AG10803 (cell line): ENCODE data around the gene ADAMTS3.

DNA sequence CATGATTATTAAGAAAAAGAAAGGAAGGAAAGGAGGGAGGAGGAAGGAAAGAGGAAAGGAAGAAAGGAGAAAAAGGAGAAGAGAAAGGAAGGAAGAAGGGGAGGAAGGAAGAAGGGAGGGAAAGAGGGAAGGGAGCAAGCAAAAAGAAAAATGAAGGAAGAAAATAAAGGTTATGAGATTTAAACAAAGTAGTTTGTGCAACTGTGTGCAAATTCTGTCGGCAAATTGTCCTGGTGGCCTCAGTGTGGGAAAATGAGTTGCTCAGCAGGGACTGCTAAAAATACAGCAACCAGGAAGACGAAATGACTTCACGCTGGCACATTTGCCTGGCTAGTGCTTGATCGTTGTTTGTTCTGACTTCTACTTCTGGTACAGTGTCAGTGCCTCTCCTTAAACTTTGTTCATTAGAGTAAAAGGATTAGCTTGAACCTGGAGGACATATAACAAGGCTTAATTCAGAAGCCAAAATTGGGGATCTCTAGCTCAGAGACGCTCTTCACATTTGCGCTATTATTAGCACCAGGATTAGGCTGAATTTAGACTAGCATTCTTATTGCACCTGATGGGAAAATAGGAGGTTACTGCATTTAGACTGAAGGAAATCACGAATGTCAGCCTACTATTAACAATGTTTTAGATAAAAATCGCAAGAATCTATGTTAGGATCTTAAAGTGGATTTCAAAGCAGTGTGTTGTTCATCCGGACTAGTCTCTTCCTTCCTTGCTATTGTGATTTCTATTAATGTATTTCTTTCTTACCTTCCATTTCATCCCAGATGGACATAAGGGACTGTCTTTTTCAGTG, 81.3 kb downstream of the DCK start:
- RRBS, result no CpG with 5 or more reads among the region's 9 CpGs

DNA sequence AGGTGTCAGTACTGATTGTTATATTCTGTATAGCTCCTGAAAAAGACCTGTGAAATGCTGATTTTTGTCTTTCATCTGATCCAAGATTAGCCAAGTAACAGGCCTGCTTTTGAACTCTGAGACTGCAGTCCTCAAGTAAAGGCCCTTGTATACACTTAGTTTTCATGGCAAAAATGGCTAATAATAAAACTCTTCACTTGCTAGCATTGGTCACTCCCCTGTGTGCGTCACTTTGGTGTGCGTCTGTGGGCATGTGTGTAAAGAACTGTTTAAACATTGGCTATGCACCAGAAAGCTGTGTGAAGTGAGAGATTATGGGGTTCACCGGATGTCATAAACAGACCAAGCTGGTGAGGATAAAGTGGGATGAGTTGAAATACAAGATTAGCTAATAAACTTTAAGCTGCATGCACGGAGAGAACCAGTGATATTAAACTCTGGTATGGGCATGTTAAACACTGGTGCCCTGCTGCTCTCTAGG, 43.2 kb downstream of the SLC4A4 start:
- RRBS, result no CpG with 5 or more reads among the region's 4 CpGs

DNA sequence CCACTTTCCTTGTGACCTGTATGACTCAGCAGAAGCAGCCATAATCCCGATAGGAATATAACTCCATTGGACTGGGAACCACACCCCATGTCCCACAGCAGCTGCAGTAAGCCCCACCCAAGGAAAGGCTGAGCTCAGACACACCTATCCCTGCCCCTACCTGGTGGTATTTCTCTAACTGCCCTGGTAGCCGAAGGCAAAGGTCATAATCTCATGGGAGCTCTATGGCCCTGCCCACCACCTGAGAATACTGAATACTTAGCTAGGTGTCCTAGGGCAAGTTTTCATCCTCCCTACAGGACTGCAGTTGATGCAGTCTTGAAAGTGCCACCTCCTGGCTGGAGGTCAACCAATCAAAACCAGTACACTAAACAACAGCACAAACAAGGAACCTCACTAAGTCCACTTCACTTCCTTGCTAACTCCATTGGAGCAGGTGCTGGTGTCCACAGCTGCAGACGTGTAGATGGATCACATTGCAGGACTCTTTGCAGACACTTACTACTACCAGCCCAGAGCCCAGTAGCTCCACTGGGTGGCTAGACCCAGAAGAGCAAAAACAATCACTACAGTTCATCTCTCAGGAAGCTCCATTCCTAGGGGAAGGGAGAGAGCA, 169.0 kb downstream of the GC start:
- RRBS, result no CpG with 5 or more reads among the region's 3 CpGs

GRCh38 chr4:71857998-71858416, 74.1 kb upstream of the GC start:
- RRBS, result no CpG with 5 or more reads among the region's 6 CpGs

GRCh38 chr4:72568816-72569067, 279 bp downstream of the ADAMTS3 start:
- RRBS, result no CpG with 5 or more reads among the region's 6 CpGs

DNA sequence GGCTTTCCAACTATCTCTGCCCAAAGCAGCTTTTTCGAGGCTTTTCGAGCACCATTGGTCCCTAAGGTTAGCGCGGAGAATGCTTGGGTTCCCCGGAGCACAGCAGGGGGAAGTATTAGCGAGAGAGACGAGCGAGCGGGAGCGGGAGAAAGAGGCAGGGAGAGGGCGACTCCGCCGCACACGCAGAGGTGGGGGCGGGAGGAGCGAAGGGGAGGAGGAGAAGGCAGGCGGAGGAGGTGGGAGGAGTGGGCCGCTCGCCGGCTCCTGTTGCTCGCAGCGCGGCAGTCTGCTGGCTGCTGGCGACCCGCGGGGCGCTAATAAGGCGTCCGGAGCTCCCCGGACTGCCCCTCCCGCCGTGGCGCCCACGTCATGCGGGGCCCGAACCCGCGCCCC, at the start of gene ADAMTS3:
TSS of gene ADAMTS3 (minus strand) at position 154 of the 393 bp plus-strand sequence.
- RRBS, result 2% methylated on average over 15 of the region's 38 CpGs

- RRBS, result 3% methylated on average over 7 of the region's 35 CpGs
These were observed 747 bp upstream of the ADAMTS3 start for GRCh38 chr4:72569461-72570474.

GRCh38 chr4:73113465-73114081, 44.1 kb upstream of the COX18 start:
- RRBS, result no CpG with 5 or more reads among the region's 6 CpGs

- RRBS, result no CpG with 5 or more reads among the region's 4 CpGs
These were observed 137 bp upstream of the ANKRD17 start for GRCh38 chr4:73258871-73258998.

DNA sequence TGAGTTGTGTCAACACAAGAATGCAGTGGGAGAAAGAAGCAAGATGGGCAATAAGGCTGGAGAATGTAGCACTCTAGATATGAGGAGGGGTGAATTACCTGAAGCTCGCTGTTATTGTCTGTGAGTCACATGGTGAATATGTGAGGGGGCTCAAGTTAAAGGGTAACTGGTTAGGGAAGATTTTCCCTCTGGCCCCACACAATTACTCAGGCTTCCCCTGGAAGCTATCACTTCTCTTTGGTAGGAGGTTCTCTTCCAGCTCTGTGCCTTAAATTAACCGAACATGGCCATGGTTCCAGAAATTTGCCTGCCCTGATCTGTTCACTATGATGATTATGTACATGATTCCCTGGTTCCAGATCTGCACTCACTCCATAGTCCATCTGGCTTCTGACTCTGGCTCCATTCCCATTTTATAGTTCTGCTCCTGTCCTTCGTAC, 16.2 kb upstream of the ANKRD17 start:
- RRBS, result no CpG with 5 or more reads among the region's 3 CpGs

DNA sequence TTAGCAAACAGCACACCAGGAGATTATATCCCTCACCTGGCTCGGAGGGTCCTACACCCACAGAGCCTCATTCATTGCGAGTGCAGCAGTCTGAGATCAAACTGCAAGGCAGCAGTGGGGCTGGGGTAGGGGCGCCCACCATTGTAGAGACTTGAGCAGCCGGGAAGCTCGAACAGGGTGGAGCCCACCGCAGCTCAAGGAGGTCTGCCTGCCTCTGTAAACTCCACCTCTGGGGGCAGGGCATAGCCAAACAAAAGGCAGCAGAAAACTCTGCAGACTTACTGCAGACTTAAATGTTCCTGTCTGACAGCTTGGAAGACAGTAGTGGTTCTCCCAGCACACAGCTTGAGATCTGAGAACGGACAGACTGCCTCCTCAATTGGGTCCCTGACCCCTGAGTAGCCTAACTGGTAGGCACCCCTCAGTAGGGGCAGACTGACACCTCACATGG, 61.1 kb upstream of the ANKRD17 start:
- RRBS, result no CpG with 5 or more reads among the region's 7 CpGs

GRCh38 chr4:73375145-73375846, 28.8 kb upstream of the ALB start:
- RRBS, result no CpG with 5 or more reads among the region's 2 CpGs

- RRBS, result no CpG with 5 or more reads among the region's 3 CpGs
These were observed 5.0 kb downstream of the ALB start for GRCh38 chr4:73409099-73409516.

DNA sequence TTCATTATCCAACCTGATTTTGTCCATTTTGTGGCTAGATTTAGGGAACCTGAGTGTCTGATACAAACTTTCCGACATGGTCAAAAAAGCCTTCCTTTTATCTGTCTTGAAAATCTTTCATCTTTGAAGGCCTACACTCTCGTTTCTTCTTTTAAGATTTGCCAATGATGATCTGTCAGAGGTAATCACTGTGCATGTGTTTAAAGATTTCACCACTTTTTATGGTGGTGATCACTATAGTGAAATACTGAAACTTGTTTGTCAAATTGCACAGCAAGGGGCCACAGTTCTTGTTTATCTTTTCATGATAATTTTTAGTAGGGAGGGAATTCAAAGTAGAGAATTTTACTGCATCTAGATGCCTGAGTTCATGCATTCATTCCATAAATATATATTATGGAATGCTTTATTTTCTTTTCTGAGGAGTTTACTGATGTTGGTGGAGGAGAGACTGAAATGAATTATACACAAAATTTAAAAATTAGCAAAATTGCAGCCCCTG, 5.5 kb downstream of the ALB start:
- RRBS, result no CpG with 5 or more reads among the region's 2 CpGs

- RRBS, result no CpG with 5 or more reads among the region's 3 CpGs
These were observed 16.8 kb downstream of the RASSF6 start for GRCh38 chr4:73603387-73603811.

DNA sequence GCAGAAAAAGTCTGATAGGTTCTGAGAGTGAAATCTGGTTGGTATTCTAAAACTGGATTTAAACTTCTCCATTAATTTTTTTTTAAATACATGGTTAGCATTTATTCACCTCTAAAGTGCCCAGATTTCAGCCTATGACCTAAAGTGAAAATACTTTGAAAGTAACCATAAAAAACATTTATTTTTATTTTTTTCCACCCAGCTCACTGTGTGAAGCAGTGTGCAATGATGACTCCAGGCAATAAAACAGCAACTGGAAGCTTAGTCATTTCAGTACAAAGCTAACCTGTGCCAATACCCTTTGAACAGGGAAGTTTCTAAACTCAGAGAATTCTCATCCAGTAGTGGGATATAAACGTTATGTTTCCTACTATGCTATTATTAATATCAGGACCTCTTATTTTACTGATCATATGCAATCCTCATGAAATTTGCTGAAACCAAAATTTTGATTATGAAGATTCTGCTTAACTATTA, 11.1 kb downstream of the RASSF6 start:
- RRBS, result no CpG with 5 or more reads among the region's 1 CpG

- RRBS, result no CpG with 5 or more reads among the region's 2 CpGs
These were observed 2.3 kb downstream of the CXCL2 start for GRCh38 chr4:74096626-74097169.

- RRBS, result no CpG with 5 or more reads among the region's 6 CpGs
These were observed 11.0 kb upstream of the CXCL2 start for GRCh38 chr4:74109894-74110578.

DNA sequence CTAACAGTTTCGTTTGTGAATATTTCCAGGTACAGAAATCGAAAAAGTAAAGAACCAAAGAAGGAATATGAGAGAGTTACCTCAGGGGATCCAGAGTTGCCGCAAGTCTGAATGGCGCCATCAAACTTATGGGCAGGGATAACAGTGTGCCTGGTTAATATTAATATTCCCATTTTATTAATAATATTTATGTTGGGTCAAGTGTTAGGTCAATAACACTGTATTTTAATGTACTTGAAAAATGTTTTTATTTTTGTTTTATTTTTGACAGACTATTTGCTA, 19.7 kb downstream of the EREG start:
- RRBS, result no CpG with 5 or more reads among the region's 4 CpGs